Fibroblast of villous mesenchyme (primary cell): Measurements from ENCODE around the genes TGIF1 and PTPRM.

DNA sequence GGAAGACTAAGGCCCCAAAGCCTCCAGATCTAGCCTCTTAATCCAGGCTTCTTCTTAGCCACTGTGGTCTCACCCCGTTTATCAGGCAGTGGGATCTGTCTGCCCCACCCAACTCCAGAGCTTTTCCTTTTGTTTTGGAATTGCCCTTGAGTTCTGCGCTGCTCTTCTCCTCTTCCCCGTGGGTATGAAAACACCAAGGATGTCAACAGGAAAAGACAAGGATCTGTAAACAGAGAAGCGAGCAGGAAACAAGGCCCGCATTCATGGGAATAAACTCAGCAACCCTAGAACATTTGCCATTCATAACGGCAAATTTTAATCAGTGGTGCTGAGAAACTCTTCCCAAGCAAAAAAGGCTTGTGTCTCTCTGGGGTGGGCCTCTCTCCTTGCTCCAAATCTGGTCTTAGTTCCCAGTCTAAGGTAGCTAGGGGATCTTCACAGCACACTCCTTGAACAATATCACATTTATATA, 21.5 kb downstream of the MYL12B start:
- CAGE, long polyA plus RNA = no peak

- CAGE, long polyA plus RNA = no peak
Measured at GRCh38 chr18:3440432-3440633, 9.6 kb upstream of the TGIF1 start.

DNA sequence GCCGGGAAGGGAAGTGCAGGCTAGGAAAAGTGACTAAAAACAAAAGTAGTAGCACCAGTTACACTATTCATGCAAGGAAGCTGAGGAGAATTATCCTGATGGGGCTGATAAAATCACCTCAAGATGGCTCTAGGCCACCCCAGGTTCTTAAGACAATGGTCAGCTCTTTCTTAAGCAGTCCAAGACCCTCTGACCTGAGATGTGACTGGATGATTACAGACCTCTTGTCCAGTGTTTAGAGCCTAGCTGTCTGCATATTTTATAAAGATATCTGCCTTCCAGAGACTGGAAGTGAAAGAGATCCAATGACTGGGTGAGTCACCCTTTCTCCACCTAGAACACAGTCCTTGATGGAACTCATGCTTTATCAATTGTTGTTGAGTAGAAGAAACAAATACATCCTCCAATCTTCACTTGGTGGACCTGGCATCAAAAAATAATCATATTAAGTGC, 3.4 kb upstream of the TGIF1 start:
- CAGE, long polyA plus RNA = no peak

DNA sequence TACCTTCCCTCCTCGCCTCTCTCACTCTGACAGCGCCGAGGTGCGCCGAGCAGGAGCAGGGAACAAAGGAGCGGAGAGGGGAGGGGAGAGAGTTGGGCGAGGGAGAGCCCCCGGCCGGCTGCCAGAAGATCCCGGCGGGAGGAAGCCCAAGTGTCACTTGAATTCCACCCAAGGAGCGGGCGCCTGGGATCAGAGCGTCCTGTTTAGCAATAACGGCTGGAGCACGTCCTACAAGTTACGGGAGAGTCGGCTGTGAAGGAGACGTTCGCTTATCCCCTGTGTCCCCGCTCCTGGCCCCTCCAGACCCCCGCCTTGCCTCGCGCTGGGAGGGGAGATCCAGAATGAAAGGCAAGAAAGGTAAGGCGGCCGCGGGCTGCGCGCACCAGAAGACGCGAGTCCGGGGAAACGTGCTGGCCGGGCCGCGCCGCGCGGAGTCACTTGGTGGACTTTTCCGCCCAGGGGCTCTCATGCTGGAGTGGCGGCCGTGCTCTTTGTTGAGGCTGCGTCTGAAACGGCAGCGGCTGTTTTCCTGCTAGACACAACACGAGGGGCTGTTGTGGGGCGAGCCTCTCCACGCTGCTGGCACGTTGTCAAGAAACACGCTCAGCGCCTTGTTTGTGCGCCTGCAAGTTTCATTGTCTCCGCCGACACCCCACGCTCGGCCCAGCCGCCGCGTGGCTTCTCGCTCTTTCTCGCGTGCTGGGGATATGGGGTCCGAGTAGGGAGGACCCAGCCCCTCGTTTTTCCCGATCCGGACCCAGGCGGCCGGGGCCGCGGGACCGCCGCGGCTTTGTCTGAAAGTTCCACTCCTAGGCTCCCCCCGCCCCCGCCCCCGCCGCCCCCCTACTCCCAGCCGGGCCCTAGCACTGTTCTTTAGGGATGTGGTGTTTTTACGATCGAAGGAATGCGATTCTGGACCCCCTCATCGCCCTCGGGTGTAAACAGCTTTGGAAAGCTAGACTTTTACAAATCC, at the start of gene TGIF1:
Gene TGIF1 (plus strand): TSS at position 24 of the 973 bp plus-strand sequence.
- CAGE, long polyA plus RNA = no peak

- CAGE, long polyA plus RNA = no peak
Measured at GRCh38 chr18:3459351-3459874, 9.4 kb downstream of the TGIF1 start.

GRCh38 chr18:3520321-3520712, 70.3 kb downstream of the TGIF1 start:
- CAGE, long polyA plus RNA = no peak

GRCh38 chr18:3594817-3595410, 144.9 kb downstream of the TGIF1 start:
- CAGE, long polyA plus RNA = no peak

DNA sequence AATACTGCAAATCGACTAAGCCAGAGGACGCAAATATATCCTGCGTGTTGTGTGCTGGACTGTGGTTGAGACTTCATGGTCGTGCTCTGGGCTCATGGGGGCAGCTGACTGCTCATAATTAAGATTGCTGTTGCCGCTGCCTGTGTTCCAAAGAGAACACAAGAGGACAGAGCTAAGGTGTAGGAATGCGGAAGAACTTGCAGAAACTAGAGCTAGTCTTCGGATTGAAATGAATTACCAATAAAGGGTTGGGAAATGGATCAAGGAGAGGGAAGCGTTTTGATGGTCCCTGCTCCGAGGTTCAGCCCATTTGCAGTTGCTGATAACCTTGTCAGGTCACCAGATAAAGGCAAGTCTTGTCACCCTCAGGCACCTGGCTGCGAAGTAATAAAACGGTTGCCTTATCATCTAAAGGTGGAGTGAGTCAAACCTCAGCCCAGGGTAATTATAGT, 152.9 kb downstream of the TGIF1 start:
- CAGE, long polyA plus RNA = no peak

DNA sequence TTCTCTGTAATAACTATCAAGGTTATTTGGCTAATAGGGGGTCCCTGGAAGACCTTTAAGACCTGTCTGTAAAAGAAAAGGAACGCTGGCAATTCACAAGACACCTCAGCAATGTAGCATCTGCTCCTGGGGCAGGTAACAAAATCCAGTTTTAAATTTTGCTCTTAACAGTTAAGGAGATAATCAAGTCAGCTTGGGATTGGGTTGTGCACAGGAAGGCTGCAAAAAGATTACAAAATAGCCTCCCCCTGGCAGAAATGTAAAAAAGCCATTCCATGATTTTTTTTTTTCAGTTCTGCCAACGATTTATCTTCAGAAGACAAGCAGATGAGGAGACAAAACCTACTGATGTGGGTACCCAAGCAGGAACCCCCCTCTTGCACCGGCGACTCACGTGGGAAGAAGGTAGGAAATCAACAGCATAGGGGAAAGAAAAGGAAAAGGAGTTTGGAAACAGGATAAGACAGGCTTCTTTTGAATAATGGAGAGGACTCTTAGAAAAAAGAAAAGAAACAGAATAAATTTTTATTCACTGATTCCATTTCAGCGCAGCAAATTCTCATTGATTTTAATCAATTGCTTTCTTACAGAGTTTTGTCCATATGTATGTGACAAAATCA, 462.2 kb downstream of the DLGAP1 start:
- CAGE, long polyA plus RNA = no peak

GRCh38 chr18:3995315-3996087, 459.6 kb downstream of the DLGAP1 start:
- CAGE, long polyA plus RNA = no peak

GRCh38 chr18:5058651-5059383, 138.2 kb downstream of the AKAIN1 start:
- CAGE, long polyA plus RNA = no peak

DNA sequence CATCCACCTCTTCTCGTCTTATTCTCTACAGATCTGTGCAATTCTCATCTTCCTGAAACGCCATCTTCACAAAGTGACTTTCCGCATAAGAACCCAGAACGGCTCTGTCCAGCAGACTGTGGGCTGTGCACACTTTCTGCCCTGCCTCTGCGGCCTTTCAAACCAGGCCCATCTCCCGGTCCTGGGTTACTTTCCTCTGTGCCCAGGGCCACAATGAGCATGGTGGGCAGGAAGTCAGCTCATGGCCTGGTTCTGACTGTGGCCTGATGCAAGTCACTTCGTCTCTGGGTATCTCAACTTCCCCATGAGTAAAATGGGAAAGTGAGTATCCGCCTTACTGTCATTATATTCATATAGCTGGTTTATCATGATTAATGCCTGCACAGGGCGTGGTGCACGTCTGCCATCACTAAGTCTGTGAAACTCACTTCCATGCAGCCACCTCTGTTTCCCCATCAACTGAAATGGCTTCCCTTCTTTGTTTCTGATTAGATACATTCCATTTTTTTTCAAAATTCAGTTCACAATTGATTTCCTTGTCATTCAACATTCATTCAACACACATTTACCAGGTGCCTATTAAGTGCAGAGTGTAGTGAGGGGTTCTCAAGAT, 71.8 kb upstream of the TMEM200C start:
- CAGE, long polyA plus RNA = no peak

DNA sequence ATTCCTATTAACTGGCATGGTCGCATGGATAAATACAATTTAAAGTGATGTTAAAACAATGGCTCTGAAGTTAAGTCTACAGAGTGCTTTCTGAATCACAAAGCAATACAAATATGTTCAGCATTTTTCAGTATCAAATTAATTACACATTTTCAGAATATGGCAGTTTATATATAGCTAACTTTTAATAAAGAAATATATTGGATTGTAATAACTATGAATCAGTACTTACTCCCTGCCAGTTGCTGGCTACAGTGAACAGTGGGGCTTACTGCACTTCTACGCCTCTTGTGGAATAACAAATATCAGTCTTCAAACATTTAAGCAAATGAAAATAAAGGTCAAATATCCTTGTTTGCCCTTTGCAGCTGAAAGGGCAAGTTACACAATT, 156.9 kb upstream of the TMEM200C start:
- CAGE, long polyA plus RNA = no peak

- CAGE, long polyA plus RNA = no peak
Measured at GRCh38 chr18:6752482-6752847, 22.9 kb downstream of the ARHGAP28 start.

DNA sequence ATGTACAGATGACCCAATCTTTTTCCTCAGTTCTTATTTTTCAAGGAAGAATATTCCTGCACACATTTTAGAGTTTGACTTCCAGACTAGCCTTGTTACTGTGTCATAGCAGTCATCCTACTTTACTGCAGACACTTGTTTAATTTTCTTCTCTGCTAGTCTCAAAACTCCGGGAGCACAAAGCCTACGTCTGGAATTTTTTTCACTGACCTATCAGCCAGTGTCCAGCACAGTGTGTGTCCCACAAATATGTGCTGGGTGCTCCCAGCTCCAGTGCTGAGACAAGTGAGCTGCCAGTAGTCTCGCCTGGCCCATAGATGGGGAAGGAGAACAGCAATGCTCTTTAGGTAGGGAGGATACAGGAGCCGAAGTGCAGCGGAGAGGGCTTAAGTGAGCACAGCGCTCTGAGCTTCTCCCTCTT, 33.9 kb downstream of the ARHGAP28 start:
- CAGE, long polyA plus RNA = no peak

GRCh38 chr18:7559652-7560292, 7.3 kb upstream of the PTPRM start:
- CAGE, long polyA plus RNA = no peak

GRCh38 chr18:7566940-7567645, at the start of gene PTPRM:
Gene PTPRM, plus strand, starts transcription at chr18:7567316.
- CAGE, long polyA plus RNA = no peak

DNA sequence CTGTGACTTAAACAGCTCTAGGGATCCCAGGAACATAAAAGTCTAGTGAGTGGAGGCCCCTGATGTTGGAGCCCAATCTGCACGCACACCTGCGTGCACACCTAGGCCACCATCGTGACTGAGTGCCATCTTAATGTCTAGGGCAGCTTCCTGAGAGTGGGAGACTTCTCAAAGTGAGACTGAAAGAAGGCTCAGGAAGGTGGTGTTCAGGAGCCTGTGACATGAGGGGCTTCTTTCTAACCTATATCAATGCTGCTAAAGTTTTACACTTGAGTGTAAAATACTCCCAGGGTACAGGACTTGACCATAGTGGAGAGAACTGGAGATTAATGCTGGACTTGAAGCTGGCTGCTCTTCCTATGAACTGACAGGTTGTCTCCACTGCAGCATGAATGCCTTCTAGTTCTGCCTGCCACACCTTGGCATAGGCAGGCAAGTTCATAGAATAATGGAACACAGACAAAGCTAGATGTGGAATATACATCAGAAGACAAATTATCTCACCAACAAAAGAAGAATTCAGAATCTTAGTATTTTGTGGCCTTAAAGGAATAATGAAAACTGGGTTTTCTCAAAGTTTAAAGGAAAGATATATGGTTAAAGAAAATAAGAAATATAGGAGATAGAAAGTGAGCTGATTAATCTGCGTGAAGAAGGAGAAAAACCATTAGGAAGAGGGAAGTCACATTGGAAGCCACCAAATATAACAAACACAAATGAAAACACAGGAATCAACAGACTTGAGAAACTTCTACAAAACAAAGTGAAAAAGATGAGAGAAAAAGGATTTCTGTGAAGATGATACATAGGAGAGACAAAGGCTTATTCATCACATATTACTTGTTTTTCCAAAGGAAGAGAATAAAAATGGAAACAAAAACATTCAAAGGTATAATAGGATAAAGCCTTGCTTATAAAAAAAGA, 106.0 kb downstream of the PTPRM start:
- CAGE, long polyA plus RNA = no peak

- CAGE, long polyA plus RNA = no peak
Measured at GRCh38 chr18:7688080-7688752, 121.1 kb downstream of the PTPRM start.

- CAGE, long polyA plus RNA = no peak
Measured at GRCh38 chr18:7784670-7785317, 217.7 kb downstream of the PTPRM start.